ENCODE results near the genes PTPN9, IMP3, NRG4 and SCAPER.

DNA sequence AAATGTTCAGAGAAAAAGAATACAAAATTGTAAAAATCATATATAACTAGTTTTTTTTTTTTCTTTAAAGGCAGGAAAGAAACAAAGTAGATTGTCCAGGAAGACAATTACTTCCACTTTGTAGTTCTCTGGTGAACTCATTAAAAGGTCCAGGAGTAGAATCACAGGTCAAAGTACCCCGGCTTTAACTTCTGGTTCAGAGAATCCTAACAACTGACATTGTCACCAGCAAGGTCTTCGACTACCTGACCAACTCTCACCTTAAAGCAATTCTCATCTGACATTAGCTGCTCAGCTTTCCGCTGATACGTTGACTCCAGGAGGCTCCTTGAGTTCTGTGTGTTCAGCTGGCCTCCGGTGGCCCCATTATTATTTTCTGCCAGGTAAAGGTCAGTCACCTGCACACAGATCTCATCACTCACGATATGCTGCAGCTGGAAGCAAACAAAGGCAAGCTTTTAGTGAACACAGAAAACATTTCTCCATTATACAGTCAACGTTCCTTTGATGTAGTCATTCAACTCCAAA is 15.7 kb upstream of the MAN2C1 start:
- RRBS: no CpG with 5 or more reads among the region's 7 CpGs

DNA sequence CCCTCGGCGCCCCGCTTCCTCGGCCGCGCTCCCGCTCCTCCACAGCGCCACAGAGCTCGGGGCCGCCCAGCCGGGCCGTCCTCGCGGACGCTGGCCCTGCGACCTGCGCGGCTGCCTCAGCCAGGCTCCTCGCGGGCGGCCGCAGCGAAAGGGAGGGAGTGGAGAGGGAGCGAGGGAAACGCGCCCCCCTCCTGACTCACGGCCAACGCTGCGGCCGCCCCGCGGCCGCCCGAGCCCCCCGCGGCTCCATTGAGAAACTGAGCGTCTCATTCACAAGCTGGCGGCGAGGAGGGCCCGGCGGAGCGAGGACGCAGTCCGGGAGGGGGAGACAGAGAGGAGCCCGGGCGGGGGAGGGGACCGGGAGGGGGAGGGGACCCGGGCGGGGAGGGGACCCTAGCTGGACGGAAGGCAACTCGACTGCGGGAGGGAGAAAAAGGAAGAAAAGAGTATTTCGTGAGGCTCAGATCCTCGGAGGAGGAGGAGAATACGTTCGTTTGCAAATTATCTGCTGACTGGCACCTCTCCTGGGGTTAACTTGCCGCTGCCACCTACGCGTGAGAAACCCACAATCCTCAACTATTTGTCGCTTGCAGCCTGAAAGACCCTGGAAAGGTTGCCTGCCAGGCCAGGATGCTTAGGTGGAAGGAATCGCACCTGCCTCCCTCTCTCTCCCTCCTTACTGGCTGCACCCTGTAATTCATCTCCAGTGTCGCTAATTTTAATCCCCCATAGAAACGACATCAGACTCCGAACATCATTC is at the start of gene PTPN9:
Gene PTPN9, minus strand, starts transcription at position 153 of the 760 bp plus-strand sequence.
- RRBS: under 1% methylated on average over 6 of the region's 64 CpGs

GRCh38 chr15:75639432-75640330 is at the start of gene IMP3:
Gene IMP3 (minus strand): TSS chr15:75640224.
- RRBS: no CpG with 5 or more reads among the region's 81 CpGs

DNA sequence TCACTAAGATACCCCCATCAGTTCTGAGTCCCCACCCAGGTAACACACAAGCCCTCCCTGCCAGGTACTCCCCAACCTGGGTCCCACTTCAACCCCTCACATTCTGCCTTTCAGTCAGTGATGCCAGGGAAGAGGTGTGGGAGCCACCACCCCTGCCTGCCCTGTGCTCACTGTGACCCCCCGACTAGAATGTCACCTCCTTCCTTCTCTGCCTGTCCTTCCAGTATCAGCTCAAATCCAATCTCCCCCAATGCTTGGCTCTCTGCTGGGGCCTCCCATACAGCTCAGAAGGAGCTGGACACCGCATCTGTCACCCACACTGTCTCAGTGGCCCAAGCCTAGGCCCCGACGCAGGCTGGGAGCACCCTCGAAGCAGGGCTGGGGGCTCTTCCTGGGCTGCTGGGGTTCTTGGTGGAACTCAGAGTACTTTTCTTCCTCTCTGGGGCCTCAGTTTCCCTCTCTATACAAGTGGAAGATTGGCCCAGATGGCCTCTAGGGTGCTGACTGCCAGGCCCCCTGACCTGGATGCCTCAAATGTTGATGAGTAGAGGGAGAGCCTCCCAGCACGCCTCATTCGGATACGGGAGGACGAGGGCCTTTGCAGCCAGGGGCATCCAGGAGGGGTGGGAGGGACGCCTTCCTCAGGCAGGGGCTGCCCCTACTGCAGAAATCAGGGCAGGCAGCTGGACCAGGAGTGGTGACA is 2.4 kb downstream of the CSPG4 start:
- RRBS: no CpG with 5 or more reads among the region's 10 CpGs

GRCh38 chr15:75758239-75758930 is 34.5 kb downstream of the ODF3L1 start:
- RRBS: under 1% methylated on average over 5 of the region's 33 CpGs

GRCh38 chr15:75854238-75854511 is 10.9 kb downstream of the UBE2Q2 start:
- RRBS: no CpG with 5 or more reads among the region's 3 CpGs

DNA sequence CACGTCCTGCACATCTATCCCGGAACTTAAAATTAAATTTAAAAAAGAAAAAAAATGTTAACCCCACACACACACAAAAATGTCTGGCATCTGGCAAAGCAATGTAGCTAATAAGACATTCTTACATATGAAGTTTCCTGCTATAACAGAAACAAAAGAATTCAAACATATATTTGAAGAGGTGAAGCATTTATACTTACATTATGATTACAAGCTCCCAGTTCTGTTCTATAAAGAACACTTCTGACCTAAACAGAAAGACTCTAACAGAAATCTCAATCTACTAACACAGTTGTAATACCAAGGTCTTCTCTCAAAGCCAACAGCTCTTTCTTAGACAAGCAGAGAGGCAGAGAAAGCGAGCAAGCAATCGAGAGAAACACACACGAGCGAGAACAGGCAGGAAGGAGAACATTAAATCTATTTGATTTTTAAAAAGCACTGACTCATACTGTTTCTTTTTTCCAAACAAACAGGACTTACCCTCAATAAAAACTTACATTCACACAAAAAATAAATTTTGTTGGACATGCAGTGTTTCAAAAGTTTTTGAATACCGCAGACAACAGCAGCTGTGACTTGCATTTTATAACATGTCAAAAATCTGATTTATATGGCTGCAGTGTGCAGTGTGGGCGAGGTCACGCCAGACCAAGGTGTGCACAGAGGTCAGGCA is at the start of gene NRG4:
Gene NRG4, minus strand, starts transcription at position 606 of the 676 bp plus-strand sequence.
- RRBS: no CpG with 5 or more reads among the region's 9 CpGs

DNA sequence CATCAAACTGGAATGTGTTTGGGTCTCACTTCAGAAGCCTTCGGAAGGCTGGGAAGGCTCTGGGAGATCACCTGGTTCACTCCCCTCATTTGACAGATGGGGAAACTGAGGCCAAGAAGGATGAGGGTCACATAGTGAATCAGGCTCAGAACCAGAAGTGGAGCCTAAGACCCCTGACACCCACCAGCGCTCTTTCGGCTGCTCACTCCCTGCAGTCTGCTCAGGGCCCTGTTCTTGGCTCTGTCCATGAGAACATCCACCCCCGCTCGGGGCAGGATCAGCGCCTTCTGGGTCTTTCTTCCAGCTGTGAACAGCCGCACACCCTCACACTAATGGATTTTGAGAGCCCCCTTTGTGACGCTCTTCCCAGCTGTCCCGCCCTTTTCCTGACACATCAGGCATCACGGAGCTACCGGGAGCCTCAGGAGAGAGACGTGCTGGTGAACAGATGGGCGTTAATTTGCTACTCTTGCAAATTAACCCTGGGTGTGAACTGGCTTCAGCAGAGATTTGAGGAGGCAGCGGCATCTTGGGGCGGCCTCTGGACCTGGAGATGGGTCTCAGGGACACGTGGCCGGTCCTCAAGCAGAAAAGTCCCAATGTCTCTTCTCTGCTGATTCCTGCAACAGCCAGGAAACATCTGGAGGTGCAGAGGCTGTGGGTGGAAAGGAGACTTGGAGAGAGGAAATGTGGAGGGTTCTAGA is 113.0 kb downstream of the TMEM266 start:
- RRBS: no CpG with 5 or more reads among the region's 17 CpGs

DNA sequence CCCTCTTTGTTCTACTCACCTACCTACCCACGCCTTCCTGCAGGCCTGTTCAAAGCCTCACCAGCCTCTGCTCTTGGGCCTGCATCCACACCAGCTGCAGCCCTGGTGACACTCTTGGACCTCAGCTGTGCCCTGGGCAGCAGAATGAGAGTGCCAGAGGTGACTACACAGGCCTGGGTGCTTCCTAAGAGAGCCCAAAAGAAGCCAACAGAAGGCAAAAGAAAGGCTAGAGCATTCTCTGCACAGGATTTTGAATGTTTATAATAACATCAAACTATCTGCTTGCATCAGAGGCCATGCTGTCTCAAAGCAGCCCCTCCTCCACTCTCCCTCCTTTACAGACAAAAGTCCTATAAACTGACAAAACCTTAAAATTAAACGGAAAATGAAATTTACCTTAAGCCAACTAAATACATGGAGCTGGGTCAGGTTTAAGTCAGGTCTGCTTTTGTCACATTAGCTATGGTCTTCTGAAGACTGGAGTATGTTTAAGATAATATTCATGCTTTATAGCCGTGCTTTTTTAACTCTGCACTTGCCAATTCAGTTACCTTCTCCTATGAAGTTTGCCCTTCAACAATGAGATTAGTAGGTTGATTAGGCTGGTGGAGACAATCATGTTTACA is 95.6 kb downstream of the ETFA start:
- RRBS: no CpG with 5 or more reads among the region's 3 CpGs

- RRBS: no CpG with 5 or more reads among the region's 2 CpGs
Measured at GRCh38 chr15:76466121-76466709, 129.6 kb downstream of the ISL2 start.

DNA sequence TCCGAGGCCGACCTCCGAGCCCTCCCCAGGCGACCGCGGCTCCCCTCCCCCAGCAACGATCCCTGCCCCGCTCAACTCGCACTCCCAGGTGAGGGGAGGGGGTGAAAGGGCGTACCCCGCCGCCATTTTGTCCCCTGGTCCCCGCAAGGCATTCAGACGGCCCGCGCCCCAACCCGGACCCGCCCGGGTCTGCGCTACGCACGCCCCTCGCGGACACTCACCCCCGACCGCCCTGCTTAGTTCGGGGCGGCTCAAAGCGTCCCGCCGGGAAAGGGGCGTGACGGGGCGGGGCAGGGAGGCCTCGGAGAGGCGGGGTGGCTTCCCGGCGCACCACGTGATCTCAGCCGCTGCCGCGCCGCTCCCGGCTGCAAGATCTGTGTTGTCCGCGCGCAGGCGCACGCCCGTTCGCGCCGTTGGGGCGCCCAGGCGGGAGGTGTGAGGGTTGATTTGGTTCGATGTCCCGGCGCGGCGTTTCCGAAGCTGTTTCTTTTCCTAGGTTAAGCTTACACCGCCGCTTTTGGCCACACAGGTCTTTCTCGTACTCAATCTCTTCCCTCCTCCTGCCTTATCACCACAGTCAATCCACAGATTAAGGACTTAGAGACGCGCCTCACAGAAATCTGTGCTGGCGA is at the start of gene SCAPER:
Gene SCAPER, minus strand, starts transcription at position 263 of the 632 bp plus-strand sequence.
- RRBS: under 1% methylated on average over 31 of the region's 67 CpGs

- RRBS: no CpG with 5 or more reads among the region's 4 CpGs
Measured at GRCh38 chr15:76964155-76964537, 30.8 kb upstream of the PSTPIP1 start.

DNA sequence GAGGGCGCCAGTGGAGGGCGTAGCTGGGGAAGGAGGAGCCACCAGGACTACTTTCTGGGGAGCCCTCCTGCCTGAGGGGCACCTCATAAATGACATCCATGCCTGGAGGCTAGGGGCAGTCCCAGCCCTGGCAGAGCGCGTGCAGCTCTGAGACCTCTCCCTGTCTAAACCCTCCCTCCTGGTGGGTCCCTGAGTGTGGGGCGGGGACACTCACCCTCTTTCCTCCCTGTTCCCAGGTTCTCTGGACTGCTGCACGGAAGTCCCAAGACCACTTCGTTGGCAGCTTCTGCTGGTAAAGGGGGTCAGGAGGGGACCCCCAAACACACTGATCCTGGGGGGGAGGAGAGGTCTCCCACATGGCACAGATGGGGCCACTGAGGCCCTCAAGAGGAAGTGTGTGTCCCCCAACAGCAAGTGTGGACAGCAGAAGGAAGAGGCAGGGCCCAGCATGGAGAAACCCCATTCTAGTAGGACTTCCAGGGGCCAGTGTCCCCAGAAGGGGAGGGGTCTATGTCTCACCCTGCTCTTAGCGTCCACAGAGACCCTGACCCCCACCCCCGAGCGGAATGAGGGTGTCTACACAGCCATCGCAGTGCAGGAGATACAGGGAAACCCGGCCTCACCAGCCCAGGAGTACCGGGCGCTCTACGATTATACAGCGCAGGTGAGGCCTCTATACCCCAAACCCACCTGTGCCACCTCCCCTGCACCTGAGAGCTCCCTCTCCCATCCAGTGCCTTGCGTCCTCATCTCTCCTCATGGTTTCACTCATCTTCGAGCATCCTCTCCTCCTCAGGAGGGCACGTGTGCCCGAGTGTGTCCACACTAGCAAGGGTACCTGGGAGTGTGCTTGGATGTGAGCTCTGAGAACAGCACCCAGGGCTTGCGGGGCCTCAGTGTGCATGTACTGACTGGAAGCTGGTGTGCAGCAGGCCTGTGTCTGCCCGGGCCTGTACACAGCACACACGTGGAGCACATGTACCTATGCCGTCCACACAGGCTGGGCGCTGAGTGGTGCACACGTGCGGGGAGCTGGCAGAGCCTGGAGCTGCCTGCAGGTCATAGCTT is 35.3 kb downstream of the TSPAN3 start:
- RRBS: no CpG with 5 or more reads among the region's 27 CpGs

DNA sequence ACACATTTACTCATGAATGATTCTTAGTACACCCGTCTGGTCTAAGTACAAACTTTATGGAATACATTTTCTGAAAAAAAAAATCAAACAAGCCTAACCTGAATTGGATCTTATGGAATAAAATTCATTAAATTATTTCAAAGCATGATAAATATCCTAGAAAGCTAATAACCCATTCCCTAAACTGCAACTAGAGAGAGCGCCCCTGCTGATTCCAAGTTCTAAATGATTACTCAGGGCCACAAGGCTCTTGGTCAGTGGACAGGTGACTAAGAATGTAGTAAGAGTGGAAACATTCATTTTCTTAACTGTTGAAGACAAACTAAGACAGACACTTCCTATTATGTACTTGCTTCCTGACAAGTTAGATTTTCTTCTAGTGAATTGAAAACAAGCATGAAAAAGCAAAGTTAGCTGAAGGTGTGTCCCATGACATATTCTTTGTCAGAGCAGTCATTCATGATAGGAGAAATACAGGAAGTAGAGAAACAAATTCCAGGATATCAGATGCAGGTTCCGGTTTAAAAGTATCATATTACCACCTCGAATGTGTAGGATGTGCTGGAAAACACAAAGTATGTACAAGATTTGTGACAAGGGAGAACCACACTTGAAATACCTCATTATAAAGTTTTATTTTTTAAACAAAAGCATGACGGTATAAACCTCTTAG is 6.4 kb downstream of the TSPAN3 start:
- RRBS: no CpG with 5 or more reads among the region's 5 CpGs

DNA sequence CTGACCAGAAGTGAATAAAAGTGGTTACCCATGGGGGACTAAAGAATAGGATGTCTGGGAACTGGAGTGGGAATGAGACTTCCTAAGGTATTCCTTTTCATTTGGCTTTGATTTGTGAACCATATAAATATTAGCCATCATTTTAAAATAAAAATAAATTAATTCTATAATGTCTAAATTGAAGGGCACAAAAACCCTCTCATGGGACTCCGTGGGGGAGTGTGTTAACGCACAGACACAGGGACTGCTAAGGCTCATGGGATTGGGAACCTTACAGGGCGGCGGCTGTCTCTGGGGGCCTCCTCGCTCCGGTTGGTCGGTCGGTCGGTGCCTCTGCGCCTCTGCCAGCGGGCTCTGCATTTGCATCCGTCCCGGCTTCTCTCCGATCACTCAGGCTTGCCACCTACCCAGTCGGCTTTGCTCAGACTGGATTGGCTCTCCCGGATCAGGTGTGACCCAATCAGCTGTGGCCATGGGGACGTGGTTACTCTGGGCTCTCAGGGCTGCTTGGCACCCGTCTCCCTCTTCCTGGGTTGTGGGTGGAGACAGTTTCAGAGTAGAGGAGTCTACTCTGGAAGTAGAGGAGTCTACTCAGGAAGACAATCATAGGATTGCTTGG is 12.8 kb upstream of the TSPAN3 start:
- RRBS: 5% methylated on average over 11 of the region's 18 CpGs

DNA sequence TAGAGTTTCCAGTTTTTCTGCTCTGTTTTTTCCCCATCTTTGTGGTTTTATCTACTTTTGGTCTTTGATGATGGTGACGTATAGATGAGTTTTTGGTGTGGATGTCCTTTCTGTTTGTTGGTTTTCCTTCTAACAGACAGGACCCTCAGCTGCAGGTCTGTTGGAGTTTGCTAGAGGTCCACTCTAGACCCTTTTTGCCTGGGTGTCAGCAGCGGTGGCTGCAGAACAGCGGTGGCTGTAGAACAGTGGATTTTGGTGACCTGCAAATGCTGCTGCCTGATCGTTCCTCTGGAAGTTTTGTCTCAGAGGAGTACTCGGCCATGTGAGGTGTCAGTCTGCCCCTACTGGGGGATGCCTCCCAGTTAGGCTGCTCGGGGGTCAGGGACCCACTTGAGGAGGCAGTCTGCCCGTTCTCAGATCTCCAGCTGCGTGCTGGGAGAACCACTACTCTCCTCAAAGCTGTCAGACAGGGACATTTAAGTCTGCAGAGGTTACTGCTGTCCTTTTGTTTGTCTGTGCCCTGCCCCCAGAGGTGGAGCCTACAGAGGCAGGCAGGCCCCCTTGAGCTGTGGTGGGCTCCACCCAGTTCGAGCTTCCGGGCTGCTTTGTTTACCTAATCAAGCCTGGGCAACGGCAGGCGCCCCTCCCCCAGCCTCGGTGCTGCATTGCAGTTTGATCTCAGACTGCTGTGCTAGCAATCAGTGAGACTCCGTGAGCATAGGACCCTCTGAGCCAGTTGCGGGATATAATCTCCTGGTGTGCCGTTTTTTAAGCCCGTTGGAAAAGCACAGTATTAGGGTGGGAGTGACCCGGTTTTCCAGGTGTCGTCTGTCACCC is 84.9 kb upstream of the TSPAN3 start:
- RRBS: no CpG with 5 or more reads among the region's 19 CpGs

GRCh38 chr15:77421405-77421654 is 642 bp downstream of the HMG20A start:
- RRBS: no CpG with 5 or more reads among the region's 2 CpGs

DNA sequence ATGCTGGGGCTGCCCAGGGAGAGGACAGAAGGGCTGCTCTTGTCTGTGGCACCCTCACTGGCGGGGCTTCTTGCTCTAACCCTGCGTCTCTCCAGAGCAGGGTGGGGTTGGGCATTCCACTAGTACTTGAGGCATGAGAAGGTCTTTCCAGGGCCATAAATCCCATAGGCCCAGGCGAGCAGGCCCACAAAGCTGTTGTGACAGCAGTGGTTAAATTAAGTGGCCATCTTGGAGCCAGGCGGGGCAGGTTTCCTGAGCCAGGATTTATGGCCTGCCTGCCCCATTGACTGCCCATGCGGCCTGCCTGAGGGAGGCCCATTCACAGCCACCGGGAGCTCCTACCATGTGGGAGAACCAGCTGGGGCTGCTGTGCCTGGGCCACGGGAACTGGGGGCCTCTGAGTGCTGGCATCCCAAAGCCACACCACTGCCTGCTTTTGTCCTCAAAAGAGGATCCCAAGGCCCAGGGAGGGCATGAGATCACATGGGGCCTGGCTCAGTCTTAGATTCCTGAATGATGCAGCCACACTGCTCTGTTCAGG is 81.8 kb downstream of the LINGO1 start:
- RRBS: no CpG with 5 or more reads among the region's 7 CpGs

- RRBS: 80% methylated on average over 1 of the region's 15 CpGs
Measured at GRCh38 chr15:77582014-77582619, 50.6 kb downstream of the LINGO1 start.

DNA sequence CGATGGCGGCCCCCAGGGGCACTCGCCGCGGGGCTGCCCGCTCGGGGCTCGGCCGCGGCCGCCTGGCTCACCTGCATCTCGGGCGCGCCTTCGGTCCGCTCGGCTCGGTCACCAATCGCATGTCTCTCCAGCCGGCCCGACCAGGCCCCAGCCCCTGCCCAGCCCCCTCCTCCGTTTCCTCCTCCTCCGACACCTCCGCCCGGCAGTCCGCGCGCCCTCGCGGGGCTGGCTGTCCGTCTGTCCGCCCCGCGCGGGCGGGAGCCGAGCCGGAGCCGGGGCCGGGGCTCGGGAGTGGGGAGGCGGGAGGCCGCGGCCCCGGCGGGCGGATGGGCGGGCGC is 504 bp downstream of the LINGO1 start:
- RRBS: 2% methylated on average over 29 of the region's 49 CpGs

Data from cardiac fibroblast (primary cell).